ENCODE results near the gene GRID2.

- RRBS, result no CpG with 5 or more reads among the region's 1 CpG
Observed at GRCh38 chr4:88792297-88793037, 94.8 kb upstream of the NAP1L5 start.

- RRBS, result no CpG with 5 or more reads among the region's 11 CpGs
Observed at GRCh38 chr4:88820934-88821506, 123.4 kb upstream of the NAP1L5 start.

DNA sequence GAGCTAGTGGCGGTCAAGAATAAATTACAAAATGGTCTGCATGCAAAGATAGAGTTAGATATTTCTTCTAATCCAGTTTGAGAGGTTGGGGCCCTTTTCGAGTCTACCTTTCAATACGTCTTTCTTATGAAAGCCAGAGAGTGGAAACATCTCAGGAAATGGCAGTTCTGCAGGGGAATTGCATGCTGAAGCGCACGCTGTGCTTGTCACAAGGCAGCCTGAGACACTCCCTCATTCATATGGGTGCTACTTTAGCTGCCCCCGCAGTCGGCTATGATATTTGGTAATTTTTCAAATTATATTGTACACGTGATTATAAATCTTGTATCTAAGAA is 145.4 kb upstream of the NAP1L5 start:
- RRBS, result no CpG with 5 or more reads among the region's 8 CpGs

GRCh38 chr4:89407396-89407621 is 99.7 kb upstream of the GPRIN3 start:
- RRBS, result no CpG with 5 or more reads among the region's 2 CpGs

- RRBS, result no CpG with 5 or more reads among the region's 9 CpGs
Observed at GRCh38 chr4:89889231-89889712, 5.4 kb upstream of the MMRN1 start.

DNA sequence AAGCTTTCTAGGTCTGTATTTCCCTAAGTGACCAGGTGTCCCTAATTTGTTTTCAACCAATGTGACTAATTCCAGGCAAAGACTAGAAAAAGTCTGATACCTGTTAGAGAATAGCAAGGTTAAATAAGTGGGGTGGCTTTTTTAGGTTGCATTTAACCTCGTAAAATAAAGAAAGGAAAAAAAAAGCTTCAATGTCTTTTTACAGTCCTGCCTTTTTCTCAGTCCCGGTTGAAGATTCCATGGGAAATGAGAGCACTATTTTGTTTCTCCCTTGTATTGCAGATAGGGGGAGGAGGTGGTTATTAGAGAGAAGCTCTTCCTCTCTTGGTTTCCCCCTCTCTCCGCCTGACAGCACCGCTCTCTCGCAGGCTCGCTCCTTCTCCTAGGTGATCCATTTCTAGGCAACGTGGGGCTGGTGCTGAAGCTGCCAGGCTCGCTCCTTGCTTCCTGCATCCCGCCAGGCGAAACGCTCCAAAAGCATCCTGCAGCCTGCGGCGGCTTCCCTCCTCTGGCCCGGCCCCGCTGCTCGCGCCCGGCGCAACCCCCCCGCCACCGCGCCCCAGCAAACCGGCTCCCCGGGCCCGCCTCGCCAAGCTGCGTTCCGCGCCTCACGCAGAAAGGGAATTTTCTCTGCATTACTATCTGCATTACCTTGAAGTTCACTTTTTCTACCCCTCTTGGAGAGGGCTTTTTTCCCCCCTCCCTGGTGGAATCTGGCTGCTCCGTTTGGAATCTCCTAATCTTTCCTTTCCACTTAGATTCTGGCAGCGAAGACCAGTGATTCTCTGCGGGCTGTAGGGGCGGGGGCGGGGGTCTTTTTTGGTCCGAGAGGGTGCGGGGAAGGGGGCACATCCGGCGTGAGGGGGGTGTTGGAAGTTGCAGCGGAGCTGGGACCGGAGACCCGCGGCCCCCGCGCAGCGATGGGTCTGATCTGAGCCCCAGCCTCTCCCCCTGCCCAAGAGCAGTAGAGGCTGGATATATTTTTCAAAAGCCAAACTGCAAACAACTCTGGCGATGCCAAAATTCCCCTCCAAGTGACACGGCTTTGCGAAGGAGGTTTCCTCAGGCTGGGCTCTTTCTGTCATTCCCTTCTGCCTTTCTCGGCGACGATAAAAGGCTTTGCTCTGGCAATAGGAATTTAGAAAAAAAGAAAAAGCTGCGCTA is at the start of gene GRID2:
Gene GRID2 (plus strand): TSS at position 565 of the 1,164 bp plus-strand sequence.
- RRBS, result 0% methylated on average over 5 of the region's 53 CpGs

DNA sequence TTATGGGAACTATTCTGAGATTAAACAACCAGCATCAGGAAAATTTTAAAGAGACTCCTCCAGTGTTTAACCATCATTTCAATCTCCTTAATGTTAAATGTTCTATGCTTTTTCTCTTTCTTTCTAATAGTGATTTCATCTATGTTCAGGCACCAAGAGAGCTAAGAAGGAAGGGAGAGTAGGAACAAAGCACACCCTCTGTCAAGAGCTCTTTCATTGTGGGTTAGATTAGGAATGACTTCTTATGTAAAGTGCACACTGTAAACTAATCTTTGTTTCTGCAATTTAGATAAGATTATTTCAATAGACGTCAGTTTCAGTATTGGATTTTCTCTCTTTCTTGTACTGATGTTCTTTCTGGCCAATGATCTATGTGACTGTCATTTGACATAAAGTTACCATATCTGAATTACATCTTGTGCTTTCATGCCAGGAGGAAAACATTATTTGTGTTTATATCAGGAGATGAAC is 48.1 kb downstream of the ATOH1 start:
- RRBS, result no CpG with 5 or more reads among the region's 1 CpG

- RRBS, result no CpG with 5 or more reads among the region's 7 CpGs
Observed at GRCh38 chr4:94453481-94454162, 1.9 kb downstream of the PDLIM5 start.

DNA sequence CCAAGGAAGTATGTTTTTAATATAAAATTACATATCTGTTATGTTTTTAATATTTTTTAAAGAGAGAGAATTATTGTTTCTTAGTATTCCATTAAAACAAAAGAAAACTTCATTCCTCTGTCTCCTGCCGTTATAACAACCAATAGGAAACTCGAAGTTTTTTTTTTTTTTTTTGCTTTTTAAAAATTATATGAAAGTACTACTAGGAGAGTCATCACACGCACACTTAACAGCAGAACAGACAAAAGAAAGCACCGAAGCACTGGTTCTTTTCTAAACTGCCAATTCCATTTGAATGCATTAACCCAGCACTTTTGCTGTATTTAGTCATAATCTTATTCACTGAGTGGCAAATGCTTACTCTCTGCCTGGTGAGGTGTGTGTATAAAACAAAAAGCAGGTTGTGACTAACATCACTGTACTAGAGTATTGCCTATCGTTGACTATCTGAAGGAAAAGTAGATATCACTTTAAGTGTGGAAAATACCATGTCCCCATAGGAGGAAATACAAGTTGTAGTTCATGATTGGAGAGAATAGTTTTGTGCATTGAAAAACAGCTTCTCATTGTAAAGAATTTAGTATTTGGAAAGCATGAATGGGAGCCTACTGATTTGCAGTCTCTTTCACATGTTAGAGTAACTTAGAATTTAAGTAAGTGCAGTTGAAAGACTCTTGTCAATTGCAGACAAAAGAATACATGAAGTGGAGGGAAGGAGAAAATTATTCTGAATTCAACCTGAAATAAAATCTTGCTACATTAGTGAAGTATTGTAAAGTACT is 2.6 kb downstream of the PDLIM5 start:
- RRBS, result no CpG with 5 or more reads among the region's 5 CpGs

- RRBS, result no CpG with 5 or more reads among the region's 5 CpGs
Observed at GRCh38 chr4:95539190-95539676, 9.5 kb downstream of the UNC5C start.

DNA sequence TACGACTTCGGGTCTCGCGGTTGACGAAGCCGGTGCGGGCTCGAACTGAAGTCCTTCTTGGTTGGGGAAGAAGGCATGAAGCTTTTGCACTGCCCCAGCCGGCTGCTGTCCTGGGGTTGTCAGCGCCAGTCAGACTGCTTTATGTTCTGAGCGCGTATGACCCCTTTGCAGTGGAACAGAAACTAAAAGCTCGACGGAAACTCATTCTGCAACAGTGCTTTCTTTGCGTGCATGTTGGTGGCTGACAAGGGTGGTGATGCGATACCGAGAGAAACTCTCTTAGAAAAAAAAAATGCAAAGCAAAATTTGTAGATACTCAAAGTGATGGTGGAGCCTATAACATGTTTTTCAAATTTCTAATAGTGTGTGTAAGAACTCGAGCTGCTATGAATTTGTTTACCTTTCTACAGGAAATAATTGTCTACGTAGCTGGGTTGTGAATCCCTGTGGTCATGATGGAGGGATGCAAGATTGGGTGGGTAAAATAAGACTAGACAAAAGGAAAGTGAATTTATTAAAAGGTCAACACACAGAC is 1.1 kb upstream of the UNC5C start:
- RRBS, result 2% methylated on average over 9 of the region's 19 CpGs

- RRBS, result no CpG with 5 or more reads among the region's 7 CpGs
Observed at GRCh38 chr4:97148785-97149233, 994.5 kb downstream of the STPG2 start.

DNA sequence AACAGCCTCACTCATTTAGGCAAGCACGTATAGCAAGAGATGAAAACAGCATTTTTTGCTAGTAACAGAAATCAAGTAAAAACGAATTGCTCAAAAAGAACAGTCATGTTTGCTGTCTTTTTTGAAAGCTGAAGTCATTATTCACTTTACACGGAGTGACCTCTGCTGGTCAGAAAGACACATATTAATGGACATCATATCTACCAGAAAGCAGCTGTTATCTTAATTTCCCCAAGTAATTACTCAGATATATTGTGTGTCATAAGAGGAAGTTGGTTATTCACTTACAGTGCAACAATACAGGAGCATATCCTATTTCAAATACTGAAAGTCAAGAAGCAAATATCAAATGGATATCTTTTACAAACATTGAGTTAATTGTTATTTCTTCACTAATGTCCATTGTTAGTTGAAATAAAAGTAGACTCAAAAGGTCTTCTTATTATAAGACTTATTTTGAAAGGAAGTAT is 422.1 kb downstream of the STPG2 start:
- RRBS, result no CpG with 5 or more reads among the region's 3 CpGs

- RRBS, result no CpG with 5 or more reads among the region's 7 CpGs
Observed at GRCh38 chr4:98226272-98226909, 34.8 kb upstream of the RAP1GDS1 start.

DNA sequence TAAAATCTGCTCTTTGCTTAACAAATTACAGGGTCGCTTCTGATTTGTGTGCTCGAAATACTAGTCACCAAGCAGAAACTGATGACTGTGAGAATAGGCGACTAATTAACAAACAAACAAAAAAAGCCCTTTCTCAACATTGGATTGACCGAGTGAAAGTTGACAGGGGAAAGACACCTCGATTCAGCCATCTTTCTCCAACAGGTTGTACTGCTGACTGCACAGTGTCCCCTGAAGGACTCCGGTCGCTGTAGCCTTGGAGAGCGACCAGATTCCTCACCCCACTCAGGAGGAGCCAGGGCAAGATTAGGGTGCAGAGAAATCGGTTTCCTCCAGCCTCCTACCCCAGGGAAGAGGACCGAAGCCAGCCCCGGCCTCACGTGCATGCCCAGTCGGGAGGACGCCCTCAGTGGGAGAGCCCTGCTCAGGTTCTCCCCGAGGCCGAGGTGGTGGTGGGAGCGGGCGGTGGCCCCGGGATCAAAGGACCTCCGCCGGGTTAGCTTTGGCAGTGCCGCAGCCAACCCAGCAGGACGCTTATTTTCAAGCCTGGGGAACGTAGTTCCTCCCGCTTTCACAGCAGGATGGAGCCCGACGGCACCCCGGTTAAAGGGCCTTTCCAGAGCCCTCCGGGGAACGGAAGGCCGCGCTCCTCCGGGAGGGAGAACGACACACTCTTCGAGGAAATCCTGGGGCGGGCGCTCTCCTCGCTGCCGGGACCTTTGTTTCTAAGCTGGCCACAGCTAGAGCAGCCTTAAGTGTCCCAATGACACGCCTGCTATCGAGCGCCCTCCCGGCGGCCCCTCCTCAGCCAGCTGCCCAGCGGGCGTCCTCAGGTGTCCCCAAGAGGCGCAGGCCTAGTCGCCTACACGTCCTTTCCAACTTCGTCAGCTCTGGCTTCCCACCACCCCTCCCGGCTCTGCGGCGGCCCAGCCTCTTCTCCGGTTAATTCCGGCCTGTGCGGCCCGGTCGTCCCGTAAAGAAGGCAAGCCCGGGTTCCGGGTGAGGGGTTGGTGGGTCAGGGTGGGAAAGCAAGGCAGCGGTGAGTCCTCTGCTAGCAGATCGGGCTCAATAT is 848 bp upstream of the RAP1GDS1 start:
- RRBS, result 4% methylated on average over 17 of the region's 63 CpGs

- RRBS, result no CpG with 5 or more reads among the region's 12 CpGs
Observed at GRCh38 chr4:98262463-98263111, 1.4 kb downstream of the RAP1GDS1 start.

DNA sequence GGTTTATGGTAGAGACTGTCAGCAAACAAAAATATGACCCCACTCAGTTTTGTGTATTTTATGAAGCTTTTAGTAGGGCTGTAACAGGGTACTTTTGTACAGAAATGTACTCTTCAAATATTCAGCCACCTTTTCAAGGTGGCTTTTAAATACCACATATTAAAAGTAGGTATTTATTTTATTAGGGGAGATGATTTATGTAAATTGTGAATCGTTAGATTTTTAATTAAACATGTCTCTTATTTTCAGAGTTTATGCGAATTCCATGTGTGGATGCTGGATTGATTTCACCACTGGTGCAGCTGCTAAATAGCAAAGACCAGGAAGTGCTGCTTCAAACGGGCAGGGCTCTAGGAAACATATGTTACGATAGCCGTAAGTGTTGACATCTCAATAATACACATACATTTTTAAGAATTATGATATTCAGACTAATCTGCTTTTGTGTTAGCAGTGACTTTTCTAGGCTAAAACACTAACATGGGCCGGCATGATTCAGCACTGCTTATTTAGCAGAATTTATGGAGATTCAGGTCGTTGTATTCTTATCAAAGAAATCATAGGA is 91.1 kb downstream of the RAP1GDS1 start:
- RRBS, result no CpG with 5 or more reads among the region's 7 CpGs

- RRBS, result no CpG with 5 or more reads among the region's 7 CpGs
Observed at GRCh38 chr4:98564692-98565540, 93.5 kb downstream of the TSPAN5 start.

- RRBS, result no CpG with 5 or more reads among the region's 8 CpGs
Observed at GRCh38 chr4:98625986-98626849, 32.2 kb downstream of the TSPAN5 start.

GRCh38 chr4:98663141-98664201 is 5.1 kb upstream of the TSPAN5 start:
- RRBS, result no CpG with 5 or more reads among the region's 10 CpGs

Data from UCH-1 (cell line).